ENCODE results near the genes KATNA1 and ULBP1.

- PRO-cap: no peak
Measured at GRCh38 chr6:148784259-148784781, 37.5 kb downstream of the UST start.

GRCh38 chr6:148798381-148798757 lies 51.5 kb downstream of the UST start:
- PRO-cap: no peak

GRCh38 chr6:149128274-149129030 lies 189.1 kb upstream of the TAB2 start:
- PRO-cap: bidirectional peak, plus-strand start at chr6:149128615, minus-strand start at chr6:149128526

- PRO-cap: no peak
Measured at GRCh38 chr6:149169061-149169567, 148.4 kb upstream of the TAB2 start.

DNA sequence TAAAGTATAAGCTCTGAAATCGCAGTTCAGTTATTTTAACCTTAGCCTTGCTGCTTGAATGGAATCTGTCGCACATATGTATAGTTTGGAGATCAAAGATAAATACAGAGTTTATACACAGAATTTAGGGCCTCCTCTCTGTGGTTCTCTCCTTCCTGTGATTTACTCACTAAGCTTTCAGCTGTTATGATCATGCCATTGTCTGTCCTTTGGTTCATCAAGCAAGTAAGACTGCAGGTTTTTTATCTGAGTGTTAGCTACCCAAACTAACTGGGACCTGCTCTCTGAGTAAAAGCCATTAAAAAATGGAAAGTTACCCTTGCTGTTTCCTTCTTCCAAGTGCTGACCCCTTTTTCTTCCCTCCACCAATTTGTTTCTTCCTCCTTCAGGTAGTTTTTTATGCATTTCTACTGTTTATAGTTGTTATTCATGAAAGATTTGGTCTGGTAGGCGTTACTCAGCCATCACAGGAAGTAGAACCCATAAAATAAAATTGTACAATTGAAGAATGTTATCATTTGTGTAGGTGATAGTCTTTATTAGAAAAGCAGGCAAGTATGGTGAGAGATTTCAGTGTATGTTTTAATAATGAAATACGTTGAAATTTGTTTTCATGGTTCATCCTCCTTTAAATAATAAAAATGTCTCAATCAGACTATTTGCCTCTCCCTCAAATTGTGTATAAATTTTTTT lies 33.6 kb upstream of the SUMO4 start:
- PRO-cap: no peak

DNA sequence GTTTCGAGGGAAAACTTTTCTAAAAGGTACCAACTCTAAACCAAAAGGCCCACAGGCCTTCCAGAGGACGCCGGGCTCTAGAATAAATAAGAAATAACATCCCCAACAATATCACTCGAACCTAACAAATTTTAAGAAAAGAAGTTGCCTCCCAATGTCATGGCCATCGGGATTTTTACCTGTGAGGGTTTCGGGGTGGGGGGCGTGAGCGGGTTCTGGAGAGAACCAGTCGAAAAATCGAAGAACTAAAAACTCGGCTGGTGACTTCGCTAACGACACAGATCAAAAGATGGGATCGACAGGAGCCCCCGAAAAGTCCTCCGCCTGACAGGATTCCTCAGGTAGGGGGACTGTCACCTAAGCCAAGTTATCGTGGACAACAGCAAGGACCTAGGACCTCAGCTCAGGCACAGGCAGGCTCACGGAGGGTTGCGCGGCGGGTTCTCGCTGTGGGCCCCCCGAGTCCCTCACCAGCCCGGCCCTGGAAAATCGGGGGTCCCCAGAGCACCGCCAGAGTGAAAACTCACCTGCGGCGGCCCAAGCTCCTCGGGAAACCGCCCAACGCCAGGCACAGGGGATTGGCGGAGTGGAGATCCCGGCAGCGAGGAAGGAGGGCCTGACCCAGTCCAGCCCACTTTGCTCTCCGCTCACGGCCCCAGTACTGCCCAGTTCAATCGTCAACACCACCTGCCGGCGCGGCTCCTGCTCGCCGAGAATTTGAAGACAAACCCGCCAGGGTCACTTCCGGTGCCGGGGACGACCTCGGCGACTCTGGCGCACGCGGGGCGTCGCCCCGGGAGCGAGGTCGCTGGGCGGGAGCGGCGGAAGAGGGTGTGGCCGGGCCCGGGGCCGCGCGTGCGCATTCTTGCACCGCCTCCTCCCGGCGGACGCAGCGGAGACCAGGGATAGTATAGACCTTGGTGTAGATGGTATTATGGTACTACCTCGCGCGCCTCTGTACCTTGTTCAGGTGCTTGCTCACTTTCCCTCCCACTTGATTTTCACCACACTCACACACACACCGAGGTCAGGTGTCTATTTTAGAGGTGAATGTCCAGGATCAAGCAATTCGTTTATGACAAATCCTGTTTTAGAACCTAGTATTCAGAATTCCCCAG lies at the start of gene KATNA1:
Gene KATNA1 (minus strand): TSS at position 773 of the 1,118 bp plus-strand sequence.
- PRO-cap: unidirectional peak, minus-strand start at position 517 of the sequence; bidirectional peak, plus-strand start at position 920 of the sequence, minus-strand start at position 773 of the sequence

- PRO-cap: no peak
Measured at GRCh38 chr6:149689870-149690321, 28.0 kb downstream of the LATS1 start.

- PRO-cap: no peak
Measured at GRCh38 chr6:149694925-149695501, 22.9 kb downstream of the LATS1 start.

- PRO-cap: no peak
Measured at GRCh38 chr6:149890599-149890992, 7.3 kb downstream of the RAET1E start.

DNA sequence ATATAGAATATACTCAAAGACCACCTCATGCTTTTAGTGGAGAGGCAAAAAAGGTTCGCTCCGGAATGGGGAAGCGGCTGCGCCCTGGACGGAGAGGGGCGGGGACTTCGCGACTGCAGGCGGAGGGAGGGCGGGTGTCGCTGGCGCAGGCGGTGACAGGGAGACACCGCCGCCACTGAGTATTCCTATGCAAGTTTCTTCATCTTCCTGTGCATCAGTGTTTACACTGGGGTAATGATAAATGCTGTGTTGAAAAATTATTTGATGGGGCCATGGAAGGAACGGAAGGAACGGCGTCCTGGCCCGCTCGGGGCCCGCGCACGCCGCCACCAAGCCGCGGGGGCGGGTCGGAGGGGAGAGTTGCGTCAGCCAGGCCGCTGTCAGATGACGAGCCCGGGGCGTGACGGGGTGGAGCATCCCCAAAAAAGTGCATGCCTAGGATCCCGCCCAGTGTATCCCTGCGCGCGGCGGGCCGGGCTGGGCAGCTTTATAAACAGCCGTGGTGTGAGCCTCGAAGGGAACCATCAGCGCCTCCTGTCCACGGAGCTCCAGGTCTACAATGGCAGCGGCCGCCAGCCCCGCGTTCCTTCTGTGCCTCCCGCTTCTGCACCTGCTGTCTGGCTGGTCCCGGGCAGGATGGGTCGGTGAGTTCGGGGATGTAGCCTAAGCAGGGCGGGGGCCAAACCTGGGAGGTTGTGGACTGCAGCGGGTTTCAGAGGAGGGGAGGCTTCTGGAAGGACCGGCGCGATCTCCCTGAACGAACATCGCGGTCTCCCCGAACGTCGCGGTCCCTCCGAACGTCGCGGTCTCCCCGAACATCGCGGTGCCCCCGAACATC lies at the start of gene ULBP1:
Gene ULBP1 (plus strand): TSS at position 453 of the 838 bp plus-strand sequence.
- PRO-cap: unidirectional peak, plus-strand start at position 461 of the sequence

- PRO-cap: no peak
Measured at GRCh38 chr6:150377048-150377556, 8.3 kb downstream of the IYD start.

GRCh38 chr6:150492511-150492708 lies 107.3 kb upstream of the PLEKHG1 start:
- PRO-cap: no peak

- PRO-cap: unidirectional peak, plus-strand start at chr6:150599412; unidirectional peak, plus-strand start at chr6:150599542
Measured at GRCh38 chr6:150598983-150599619, 584 bp upstream of the PLEKHG1 start.

DNA sequence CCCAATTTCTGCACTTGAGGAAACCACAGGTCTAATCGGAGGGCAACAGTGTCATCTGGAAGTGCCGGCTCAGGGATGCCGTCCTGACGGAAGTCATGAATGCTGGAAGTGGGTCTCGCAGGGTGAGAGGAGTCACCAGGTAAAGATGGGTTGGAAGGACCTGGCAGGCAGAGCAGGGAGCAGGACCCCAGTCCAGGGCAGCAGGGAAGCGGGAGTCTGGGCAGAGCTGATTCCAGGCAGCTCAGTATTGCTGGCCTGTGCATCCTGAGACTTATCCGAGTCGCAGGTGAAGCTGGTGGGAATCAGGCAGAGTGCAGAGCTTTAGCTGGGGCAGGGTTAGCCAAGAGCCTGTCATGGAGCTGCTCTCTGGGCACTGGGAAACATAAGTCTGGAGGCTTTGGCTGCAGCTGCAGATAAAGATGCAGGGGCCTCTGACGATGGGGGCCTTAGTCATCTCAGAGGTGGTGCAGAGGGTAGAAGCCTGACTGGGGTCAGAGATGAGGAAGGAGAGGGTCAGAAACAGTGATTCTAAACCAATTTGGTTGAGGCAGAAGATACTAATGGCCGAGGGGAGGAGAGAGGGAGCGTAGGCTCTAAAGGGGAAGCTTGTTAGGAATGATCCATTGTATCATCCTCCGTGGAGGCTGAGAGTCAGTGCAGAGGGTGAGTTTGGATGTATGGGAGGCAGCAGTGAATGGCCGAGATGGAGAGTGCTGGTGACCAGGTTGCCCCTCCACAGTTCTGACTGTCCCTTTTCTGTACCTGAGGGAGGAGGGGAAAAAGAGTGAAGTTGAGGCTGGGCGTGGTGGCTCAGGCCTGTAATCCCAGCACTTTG lies 33.7 kb downstream of the PLEKHG1 start:
- PRO-cap: no peak

GRCh38 chr6:150636023-150636477 lies 36.4 kb downstream of the PLEKHG1 start:
- PRO-cap: unidirectional peak, plus-strand start at chr6:150636340

DNA sequence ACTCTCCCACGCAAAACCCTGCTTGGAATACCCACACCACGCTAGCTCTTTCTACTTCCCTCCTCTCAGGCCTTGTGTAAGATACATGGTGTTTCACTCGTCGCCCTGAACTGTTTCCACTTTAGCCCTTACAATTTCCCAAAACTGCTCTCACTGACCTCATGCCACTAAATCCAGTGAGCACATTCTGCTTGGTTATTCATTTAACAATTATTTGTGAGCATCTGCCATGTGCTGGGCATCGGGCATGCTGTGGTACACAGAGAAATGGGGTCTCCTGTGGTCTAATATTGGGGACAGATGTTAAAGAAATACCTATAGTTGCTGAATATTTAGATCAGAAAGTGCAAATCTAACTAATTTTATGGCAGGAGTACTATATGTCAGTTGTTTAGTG lies 40.9 kb downstream of the PLEKHG1 start:
- PRO-cap: no peak

GRCh38 chr6:150668326-150668887 lies 68.7 kb downstream of the PLEKHG1 start:
- PRO-cap: no peak

DNA sequence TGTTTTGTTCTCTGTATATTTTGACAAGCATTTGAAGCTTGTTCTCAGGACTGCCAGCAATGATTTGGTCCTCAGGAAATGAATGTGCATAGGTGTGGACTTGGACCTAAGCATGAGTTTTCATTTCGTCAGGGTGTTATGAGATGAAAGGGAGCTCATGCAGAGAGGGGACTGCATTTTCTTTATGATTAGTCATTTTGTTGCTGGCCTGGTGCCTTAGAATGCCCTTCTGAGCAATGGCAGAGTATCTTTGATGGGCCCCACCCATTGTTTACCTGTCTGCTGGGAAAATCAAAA lies 51.6 kb upstream of the MTHFD1L start:
- PRO-cap: no peak

GRCh38 chr6:150856665-150857548 lies 8.6 kb upstream of the MTHFD1L start:
- PRO-cap: no peak

- PRO-cap: no peak
Measured at GRCh38 chr6:150992535-150993097, 127.1 kb downstream of the MTHFD1L start.

Measured in bronchial lymph node (tissue), 1 donor.